PC-3 (cell line): Measurements from ENCODE around the gene CYP4V2.

- RAMPAGE, long total RNA = no peak
Measured at GRCh38 chr4:185719134-185719600, 92.8 kb downstream of the SORBS2 start.

GRCh38 chr4:185726934-185727490 lies 85.0 kb downstream of the SORBS2 start:
- RAMPAGE, long total RNA = no peak

DNA sequence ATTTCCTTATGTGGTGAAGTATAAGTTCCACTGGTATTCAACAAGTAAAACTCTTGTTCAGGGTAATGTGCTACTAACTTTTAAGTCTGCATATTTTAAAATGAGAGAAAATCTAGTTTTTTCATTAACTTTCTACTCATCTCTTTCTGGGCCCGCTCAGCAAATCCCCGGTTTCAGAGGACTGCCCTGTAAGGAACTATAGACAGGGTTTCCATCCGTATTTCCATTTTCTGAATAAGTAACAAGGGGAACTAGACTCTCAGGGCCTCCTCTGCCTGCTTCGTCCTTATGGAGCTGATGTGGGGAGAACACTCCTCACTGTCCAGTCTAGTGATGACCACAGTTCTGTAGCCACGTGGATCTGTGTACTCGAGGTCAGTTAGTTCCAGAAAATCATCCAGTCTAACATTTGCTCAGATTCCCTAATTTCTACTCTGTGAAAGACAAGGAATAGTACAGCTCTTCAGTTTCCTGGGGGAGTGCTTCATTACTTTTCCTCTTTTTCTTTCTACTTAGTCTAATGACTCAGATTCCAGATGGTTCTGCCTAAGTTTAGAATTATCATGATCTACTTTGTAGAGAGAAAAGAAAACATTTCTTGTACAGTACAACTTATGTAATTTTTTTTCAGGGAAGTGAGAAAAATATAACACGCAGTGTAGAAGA lies 82.7 kb downstream of the SORBS2 start:
- RAMPAGE, long total RNA = no peak

DNA sequence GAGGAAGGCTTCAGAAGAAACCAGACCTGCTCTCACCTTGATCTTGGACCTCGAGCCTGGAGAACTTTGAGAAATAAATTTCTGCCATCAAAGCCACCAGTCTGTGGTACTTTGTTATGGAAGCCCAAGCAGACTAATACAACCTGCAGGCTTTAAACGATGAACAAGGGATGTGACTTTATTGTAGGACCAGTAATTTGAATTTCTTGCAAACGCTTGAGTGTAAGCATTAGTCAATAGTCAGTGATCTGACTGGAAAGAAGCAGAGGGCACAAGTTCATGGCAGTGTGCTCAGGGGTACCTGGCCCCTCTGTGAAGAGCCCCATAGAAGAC lies 64.8 kb downstream of the SORBS2 start:
- RAMPAGE, long total RNA = no peak

- RAMPAGE, long total RNA = no peak
Measured at GRCh38 chr4:185795293-185795691, 16.7 kb downstream of the SORBS2 start.

GRCh38 chr4:185800211-185801161 lies 11.5 kb downstream of the SORBS2 start:
- RAMPAGE, long total RNA = no peak

- RAMPAGE, long total RNA = no peak
Measured at GRCh38 chr4:185816873-185817928, 5.2 kb upstream of the SORBS2 start.

DNA sequence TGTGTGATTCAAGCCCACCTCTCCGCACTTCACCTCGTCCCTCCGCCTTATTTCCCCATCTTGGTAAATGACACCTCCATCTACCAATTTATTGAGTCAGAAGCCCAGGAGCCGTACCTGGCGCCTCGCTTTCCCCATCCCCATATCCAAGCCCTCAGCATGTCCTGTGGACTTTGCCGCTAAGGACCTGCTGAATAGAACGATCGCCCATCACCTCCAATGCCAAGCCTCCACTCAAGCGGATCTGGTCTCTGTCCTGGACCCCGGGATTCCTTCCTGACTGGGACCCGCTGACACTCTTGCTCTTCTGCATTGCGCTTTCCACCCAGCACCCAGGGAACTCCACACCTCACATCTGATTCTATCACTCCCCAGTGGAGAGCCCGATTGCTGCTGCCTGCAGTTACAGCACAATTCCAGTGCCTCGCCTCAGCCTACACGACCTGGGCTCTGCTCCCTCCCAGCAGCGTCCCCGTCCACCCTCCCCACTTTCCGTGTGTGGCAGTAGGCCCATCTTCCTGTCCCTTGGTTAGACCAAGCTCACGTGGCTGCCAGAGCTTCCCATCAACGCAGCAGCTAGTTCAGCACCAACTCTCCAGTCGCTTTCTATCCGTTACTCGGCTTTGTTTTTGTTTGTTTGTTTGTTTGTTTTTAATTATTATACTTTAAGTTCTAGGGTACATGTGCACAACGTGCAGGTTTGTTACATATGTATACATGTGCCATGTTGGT lies 66.5 kb upstream of the SORBS2 start:
- RAMPAGE, long total RNA = no peak

GRCh38 chr4:185902647-185903258 lies 90.8 kb upstream of the SORBS2 start:
- RAMPAGE, long total RNA = no peak

GRCh38 chr4:185932799-185933700 lies 121.1 kb upstream of the SORBS2 start:
- RAMPAGE, long total RNA = no peak

DNA sequence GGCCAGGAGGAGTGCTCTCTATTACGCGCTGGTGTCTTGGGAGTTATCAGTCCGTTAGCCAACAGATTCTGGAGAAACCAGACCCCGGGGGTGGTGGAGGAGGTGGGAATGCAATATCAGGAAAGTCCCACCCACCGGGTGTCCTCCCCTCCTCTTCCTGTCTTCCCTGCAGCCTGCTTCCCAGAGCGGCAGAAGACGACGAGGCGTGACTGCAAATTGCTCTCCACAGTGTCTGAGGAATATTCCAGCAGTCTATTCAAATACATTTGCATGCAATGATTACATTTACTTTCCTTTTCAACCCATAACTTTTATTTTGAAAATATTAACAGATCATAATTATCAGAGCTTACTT lies 17.8 kb upstream of the TLR3 start:
- RAMPAGE, long total RNA = no peak

- RAMPAGE, long total RNA = no peak
Measured at GRCh38 chr4:186145262-186145576, 46.1 kb upstream of the CYP4V2 start.

GRCh38 chr4:186160982-186161625 lies 30.3 kb upstream of the CYP4V2 start:
- RAMPAGE, long total RNA = no peak

GRCh38 chr4:186191128-186192131 lies at the start of gene CYP4V2:
Gene CYP4V2, plus strand, starts transcription at chr4:186191567.
- RAMPAGE, long total RNA = no peak

- RAMPAGE, long total RNA = no peak
Measured at GRCh38 chr4:186266718-186267116, 728 bp downstream of the F11 start.

DNA sequence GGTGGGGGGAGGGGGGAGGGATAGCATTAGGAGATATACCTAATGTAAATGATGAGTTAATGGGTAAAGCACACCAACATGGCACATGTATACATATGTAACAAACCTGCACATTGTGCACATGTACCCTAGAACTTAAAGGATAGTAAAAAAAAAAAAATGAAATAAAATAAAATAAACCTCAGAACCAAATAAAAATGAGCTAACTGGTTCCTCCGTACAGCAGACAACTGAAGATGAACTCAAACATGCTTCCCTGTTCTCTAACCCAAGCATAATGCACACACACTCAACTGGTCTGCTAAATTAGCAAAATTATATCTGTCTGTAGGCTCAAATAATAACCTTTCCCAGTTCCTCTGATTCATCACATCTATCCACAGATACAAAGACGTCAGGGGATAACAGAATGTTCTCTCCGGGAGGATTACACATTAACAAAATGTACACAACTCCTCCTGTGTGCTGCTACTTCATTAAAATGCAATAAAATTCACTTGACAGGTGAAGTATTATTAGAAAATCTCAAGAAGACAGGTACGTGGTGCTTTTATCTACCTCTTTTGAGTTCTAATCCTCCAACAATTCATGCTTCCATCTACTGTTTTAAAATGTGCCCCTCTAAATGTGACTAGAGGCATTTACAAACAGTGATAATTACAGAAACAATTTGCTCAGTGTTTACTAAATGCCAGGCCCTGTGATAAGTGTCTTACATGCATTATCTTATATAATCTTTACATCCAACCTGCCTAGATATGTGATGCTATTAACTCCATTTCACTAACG lies 57.4 kb downstream of the FAT1 start:
- RAMPAGE, long total RNA = no peak

GRCh38 chr4:186708595-186709275 lies 14.9 kb downstream of the FAT1 start:
- RAMPAGE, long total RNA = no peak

GRCh38 chr4:186829631-186830288 lies 106.1 kb upstream of the FAT1 start:
- RAMPAGE, long total RNA = no peak

GRCh38 chr4:186901111-186901437 lies 177.4 kb upstream of the FAT1 start:
- RAMPAGE, long total RNA = no peak

GRCh38 chr4:187255611-187255940 lies 531.9 kb upstream of the FAT1 start:
- RAMPAGE, long total RNA = no peak